Measurements from ENCODE around the genes AK2 and PHC2.

GRCh38 chr1:33036539-33037319 lies at the start of gene AK2:
Gene AK2 (minus strand): TSS chr1:33036883.
- PRO-cap = unidirectional peak, minus-strand start at chr1:33036932

- PRO-cap = no peak
These were observed 11.0 kb downstream of the TRIM62 start for GRCh38 chr1:33170769-33171350.

DNA sequence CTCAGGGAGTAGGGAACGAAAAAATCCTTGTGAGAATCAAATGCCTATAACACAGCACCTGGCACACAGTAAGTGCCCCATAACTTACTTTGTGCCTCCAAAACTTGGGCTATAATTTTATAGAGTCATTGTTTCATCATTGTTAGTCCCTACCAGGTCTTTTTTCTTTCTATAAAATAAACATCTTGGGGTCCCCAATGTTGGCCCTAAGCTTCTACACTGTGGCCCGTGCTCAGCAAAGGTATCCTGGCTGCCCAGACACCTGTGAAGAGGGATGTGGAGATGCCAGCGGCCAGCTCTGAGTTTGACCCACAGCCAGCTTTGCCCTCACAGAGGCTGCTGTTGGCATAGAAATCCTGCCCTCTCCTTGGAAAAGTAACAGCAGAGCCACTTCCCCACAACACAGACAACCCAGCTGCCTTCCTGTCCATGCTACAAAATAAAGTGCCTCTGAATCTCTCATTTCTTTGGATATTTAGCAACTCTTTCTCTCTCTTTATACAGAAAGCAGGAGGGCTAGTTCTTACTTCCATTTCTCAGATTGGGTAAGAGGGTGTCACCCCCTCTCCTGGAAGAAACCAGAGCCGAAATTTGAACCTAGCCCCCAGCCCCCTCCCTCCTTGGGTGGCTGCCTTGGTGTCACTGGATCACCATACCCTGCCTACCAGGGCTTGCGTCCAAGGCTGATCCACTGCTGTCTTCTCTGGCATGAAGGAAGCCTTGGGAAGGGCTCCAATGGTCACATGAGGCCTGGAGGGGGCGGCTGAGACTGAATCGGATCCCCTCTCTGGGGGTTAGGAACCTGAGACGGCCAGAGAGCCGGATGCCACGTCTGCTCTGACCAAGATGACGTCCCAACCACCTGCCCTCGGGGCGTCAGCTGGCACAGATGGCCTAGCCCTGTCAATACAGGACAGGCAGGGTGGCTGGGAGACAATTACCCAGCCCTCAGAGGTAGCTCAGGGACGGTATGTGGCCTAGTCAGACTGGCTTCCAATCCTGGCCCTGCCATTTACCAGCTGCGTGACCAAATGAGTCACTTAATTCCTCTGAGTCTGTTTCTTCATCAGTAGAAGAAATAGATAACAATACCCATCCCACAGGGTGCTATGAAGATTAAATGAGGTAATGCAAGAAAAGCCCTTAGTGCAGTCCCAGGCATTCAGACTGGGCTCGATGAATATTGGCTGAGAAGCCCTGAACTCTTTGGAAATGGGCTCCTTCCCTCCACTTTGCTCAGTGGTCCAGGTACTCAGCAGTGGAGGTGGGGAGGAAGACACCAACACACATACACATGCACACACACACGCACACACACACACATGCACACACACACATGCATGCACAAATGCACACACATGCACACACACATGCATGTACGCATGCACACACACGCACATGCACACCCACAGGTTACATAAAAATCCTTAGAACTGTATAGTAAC lies 5.6 kb downstream of the TRIM62 start:
- PRO-cap = no peak

DNA sequence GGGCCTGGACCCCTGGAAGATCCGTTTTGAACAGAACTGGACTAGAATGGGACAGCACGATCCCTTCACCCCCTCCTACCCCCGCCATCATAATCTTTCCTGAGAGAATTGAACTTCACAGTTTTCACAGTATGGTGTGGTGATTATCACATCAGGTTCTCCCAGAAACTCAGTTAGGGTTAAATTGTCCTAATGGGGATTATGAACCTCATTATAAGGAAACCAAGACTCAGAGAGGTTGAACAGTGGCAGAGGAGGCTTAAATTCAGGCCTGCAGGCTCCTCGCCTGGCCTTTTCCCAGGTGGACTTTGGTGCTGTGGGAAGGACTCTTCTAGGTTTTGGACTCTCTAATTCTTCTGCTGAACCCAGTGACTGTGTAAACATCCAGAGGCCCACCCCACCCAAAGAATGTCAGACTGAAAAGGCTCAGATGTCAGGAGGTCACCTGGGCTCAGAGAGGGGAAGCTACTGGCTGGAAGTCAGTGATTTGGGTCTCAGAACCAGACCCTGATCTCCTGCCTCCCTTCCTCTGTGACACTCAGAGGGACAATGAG lies 2.4 kb downstream of the ZNF362 start:
- PRO-cap = no peak

- PRO-cap = no peak
These were observed 9.2 kb upstream of the A3GALT2 start for GRCh38 chr1:33329962-33330546.

DNA sequence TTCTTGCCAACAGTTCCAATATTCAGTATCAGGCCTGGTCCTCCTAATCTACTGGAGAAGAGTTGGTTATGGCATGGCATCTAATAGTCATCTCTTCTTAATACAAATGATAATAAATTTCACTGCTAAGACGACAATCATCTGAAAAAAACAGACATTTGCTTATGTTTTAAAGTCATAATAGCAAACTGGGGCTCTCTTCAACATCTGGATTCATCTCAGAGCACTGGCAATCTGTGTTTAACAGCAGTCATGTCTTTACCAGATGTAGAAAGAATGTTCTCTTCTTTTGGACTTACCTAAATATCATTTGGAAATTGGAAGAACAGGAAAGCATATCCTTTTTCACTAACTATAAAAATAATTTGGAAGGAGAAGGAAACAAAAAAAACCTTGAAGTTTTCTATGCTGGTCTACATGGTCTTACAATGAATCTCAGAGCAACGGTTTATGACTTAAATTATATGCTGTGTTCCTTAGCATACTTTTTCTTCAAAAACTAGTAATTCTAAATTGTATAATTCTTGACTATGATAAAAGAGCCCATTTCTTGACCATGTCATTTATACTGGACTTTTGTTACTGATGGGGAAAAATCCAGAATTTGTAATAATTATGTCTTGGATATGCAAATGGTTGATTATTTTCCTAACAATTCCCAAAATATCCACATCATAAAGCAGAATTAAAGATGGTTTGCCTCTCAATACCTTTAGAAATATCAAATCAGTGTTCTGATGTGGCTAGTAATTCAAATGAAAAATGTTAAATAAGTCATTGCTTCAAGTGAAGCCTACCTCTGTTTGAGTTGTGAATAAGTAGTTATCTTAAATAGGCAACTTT lies 24.4 kb upstream of the A3GALT2 start:
- PRO-cap = no peak

DNA sequence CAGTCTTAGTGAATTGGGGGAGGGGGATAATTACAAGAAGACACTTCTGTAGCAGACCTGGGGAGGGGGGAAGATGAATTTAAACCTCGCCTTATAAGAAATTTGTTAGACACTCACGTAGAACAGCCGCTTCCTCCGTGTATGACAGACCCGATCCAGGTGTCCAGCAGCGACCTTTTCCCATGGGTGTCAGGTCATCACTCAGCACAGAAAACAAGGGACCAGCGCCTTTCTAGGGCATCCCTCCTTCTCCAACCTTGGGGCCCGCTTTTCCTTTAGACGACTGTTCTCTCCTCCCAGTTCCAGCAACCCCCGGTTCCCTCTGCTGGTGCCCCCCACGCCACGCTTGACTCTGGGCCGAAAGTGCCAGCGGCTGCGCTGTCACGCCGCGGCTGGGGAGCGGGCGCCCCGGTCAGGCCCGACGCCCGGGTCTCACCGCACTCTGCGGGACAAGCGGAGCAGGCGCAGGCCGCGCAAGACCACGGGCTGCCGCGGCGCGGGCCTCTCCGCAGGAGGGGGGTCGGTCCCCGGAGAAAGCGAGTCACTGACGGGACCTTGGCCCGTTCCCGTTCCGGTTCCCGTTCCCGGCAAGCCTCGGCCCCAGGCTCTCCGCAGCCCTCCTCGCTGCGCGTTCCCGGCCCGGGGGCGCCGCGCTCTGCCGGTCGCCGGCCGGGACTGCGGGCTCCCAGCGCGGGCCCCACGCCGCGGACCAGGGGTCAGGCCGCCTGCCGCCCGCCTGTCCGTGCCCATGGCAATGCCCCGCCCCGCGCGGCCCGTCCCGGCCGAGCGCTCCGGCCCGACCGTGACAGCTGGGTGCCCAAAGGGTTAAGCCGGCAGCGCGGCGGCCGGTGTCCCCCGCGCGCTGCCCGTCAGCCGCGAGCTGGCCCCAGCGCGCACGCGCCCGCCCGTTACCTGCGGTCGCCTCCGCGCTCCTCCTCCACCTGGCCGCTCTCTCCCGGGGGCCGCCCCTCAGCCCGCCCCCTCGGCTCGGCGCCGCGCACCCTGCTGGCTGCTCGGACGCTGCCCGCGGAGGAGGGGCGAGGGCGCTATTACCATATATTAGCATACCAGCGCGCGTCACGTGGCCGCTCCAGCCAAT lies at the start of gene PHC2:
Gene PHC2 (minus strand): TSS at position 1,032 of the 1,099 bp plus-strand sequence.
- PRO-cap = no peak

DNA sequence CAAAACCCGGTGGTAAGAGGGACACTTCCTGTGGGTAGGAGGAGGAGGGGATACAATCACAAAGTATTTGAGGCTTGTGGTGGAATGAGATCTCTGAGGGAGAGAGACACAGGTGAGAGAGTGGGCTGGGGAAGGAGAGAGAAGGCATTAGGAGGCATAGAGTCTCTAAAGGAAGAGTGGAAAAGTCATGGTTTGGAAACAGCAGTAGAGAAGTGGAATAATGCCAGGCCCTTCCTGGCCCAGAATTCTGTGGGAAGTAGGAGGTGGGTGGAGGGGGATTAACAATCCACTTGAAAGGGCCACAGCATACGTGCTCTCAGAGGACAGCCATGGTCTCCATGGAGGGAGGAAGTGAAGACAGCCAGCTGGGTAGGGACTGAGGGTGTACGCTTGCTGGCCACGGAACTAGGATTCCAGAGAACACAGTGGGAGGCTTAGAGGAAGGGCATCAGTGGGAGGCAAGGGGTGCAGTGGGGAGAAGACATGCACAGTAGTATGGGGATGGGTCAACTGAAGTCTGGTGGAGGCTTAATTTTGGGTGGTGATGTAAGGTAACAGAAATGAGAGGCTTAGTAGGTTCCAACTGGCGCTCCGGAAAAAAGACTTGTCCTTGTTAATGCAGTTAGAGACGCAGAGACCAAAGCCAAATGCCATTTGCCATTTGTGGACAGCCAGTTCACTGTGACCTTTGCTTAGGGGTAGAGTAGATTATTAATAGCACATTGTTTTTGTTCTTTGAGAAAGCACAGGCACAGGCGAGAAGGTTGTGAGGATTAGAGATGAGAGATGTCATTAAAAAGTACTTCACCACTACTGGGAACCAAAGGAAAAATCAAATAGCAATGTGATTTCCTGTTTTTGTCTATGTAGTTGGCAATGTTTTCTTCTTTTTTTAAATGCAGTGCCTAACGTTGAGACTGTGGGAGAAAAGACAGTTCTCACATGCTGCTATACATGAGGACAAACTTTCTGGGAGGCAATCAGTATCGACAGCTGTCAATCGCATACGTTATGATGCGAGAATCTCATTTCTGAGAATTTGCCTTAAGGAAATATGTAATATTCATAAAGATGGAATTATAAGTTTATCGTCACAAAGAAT lies 103.0 kb downstream of the ZSCAN20 start:
- PRO-cap = no peak

DNA sequence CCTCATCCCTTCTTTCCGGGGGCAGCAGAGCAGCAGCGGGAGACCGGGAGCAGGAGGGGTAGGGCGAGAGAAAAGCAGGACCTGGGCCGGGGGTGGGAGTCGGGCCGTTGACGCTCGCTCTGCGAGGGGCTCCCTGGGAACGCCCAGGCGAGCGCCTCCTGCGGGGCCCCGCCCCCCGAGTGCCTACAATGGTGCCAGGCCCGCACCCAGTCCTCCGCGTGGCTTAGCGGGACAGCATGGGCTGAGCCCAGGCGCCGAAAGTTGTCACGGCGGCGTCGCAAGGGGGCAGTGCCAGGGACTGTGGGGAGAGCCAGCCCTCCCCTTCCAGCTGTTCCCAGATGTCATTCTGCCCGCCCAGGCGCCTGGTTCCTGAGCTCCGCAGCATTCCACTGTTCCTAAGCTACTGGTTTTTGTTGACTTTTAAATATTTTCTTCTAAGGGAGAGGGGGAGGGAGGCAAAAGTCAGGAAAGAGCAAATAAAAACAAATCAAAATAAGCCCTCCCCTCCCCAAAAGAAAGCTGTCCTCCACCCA lies 505 bp downstream of the C1orf94 start:
- PRO-cap = no peak

DNA sequence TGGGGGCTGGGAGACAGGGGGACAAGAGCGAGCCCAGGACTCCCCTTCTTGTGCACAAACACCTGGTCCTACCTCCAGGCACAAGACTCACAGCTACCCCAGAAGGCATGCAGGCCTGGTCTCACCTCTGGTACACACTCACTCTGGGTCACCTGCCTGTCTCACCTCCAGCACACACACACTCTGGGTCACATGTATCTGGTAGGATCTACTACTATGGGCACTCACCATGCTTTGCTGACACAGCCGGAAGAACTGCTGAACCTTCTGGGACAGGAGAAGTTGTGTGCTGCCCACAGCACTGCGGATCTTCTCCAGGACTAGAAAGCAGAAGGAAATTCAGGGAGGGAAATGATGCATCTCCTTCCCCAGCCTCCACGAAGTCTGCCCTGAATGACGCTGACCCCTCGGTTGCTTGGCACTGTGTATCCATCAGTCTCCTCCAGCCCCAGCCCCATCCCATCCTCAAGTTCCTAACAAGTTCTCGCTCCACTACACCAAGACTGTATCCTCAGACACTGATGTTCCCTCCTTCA lies 7.8 kb upstream of the SMIM12 start:
- PRO-cap = no peak

- PRO-cap = no peak
These were observed 14.1 kb downstream of the SFPQ start for GRCh38 chr1:35178628-35179410.

- PRO-cap = no peak
These were observed 12.7 kb downstream of the SFPQ start for GRCh38 chr1:35180248-35180673.

- PRO-cap = no peak
These were observed 82.3 kb downstream of the ZMYM4 start for GRCh38 chr1:35350719-35351342.

DNA sequence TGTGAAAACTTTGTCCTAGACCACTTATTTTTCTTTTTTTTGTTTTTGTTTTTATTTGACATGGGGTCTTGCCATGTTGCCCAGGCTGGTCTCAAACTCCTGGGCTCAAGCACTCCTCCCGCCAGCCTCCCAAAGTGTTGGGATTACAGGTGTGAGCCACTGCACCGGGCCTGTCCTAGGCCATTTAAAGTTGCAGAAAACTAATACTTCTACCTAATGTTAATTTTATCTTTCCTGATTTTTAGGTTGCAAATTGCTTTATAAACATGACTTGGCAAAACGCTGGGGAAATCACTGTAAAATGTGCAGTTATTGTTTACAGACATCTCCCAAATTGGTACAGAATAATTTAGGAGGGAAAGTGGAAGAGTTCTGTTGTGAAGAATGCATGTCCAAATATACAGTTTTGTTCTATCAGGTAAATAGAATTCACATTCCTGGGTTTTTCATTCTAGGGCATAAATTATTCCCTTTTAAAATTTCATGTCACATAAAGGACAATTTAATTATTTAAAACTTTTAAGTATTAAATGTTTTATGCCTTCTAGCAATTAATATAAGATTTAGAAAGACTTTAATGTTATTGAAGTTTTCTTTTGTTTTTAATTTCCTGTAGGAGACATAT lies 120.3 kb downstream of the ZMYM4 start:
- PRO-cap = no peak

DNA sequence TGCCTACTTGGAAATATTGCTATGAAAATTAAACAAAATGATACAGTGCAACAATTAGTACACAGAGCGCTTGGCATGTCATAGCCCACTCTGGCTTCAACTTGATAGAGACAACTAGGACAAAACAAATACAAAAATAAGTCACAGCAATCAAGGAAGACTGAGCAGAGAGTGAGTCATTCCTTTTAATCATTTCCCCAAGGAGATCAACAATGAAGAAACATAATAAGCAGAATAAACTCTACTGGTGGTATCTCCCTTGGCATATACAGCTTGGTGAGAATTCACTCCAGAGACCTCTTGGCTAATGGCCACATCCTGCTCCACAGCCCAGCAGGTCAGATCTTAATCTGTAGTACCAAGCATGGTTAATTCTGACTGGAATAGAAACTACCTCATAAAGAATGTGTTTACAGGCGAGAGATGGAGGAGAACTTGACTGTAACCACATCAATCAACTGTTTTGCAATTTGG lies 51.4 kb downstream of the KIAA0319L start:
- PRO-cap = no peak

GRCh38 chr1:35576681-35577283 lies 3.7 kb downstream of the TFAP2E start:
- PRO-cap = no peak

DNA sequence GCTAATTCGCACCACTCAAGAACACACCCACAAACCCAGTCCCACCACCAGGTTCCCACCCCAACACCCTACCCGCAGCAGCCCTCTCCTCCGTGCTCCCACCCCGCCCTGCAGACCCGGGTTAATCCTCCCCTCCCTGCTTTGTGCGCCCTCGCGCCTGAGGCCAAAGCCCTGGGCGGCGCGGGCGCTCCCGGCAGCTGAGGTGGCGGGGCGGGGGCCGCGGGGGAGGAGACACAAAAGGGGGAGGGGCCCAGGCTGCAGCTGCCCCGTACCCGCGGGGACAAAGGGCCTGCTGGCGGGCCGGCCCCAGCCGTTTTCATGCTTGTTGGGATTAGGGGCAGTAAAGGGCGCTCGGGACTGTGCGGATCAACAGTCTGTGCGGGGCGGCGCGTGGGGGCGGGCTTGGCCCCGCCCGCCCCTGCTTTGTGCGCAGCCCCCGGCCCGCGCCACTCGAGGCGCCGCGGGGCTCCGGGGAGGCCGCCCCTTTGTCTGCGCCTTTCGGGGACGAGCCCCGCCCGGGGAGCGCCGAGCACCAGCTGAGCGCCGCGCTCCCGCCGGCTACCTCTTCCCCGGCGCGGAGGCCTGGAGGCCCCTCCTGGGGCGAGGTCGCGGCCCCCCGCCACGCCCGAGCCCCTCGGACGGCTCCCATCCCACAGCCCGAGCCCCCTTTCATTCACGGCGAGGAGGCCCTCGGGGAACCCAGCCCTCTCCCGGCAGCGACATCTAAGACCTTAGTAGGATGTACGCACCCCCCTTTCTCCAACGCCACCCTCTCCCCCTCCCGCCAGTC lies 10.8 kb downstream of the C1orf216 start:
- PRO-cap = no peak

DNA sequence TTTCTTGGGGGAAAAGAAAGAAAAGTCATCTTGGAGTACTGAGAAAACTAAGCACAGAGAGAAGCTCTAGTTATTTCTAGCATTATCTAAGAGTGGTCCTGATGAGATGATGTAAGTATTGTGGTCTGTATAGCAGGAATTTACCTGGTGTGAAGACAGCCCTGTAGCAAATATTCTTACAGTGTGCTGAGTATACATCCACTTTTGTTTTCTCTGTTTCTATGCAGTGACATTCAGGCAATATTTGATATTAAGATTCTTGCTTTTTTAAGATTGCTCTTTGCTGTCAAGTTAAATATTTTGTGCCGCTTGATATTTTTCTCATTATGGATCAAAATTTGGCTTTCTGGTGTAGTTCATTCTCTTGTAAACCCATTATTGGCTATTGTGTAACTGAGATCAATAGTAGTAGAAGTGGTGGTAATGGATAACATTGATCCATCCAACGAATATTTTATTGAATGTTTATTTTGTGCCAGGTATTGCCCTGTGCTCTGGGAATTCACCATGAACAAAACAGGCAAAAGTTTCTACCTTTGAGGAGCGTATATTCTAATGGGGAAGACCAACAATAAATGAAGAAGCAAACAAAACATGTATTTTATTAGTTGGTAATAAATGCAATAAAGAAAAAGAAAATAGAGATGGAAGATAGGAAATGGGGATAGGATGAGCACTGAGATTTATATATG lies 9.8 kb downstream of the AGO4 start:
- PRO-cap = no peak

- PRO-cap = no peak
These were observed 17.9 kb downstream of the AGO4 start for GRCh38 chr1:35825596-35826198.

DNA sequence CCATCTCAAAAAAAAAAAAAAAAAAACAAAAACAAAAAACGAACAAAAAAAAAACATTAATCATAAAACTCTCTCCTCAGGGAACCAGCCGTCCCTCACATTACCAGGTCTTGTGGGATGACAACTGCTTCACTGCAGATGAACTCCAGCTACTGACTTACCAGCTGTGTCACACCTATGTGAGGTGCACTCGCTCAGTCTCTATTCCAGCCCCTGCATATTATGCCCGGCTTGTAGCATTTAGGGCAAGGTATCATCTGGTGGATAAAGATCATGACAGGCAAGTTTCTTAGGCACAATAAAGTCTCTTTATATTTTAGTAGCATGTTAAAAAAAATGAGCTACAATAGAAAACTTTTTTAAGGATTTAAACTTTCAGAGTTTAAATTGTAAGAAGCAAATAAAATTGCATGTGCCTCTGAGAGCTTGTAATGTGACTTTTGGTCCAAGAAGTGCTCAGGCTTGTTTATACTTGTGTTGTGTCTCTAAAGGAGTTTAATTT lies 32.2 kb upstream of the AGO1 start:
- PRO-cap = no peak

Measured in mesothelial cell of epicardium (in vitro differentiated cells).